ENCODE measurements around a stretch of chr4.

DNA sequence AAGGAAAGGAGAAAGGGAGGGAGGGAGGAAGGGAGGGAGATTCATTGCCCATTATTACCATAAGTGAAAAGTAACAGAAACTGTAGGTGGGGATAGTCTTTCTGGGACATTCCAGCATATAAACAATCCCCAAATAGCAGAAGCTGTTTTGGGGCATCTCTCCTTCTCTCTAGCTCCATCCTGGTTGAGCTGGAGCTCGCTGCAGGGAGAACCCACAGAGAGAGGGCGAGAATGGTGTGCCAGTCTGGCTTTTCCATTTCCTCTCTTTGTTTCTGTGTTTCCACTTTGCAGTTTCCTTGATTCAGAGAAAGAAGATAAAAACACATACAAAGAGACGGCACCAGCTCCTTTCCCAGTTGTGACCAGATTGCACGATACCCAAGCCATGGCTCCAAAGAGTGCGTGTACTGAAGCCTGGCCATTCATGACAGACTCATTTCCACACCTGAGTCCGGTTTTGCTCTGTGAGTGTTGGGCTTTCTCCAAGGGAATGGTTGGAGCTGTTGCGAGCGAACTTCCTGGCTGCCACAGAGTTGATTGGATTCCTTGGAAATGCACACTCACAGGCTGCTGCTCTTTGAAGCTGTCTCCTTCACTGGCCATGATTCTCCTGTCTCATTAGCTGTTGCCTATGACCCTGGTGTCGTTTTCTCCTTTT is 44.1 kb upstream of the BBS12 start:
- PRO-cap, result no peak

GRCh38 chr4:122827906-122828375 is 1.3 kb downstream of the FGF2 start:
- PRO-cap, result bidirectional peak, plus-strand start at chr4:122828250, minus-strand start at chr4:122828056

GRCh38 chr4:123303932-123305129 is 92.3 kb upstream of the SPRY1 start:
- PRO-cap, result no peak

GRCh38 chr4:123400029-123400454 is 3.4 kb downstream of the SPRY1 start:
- PRO-cap, result no peak

DNA sequence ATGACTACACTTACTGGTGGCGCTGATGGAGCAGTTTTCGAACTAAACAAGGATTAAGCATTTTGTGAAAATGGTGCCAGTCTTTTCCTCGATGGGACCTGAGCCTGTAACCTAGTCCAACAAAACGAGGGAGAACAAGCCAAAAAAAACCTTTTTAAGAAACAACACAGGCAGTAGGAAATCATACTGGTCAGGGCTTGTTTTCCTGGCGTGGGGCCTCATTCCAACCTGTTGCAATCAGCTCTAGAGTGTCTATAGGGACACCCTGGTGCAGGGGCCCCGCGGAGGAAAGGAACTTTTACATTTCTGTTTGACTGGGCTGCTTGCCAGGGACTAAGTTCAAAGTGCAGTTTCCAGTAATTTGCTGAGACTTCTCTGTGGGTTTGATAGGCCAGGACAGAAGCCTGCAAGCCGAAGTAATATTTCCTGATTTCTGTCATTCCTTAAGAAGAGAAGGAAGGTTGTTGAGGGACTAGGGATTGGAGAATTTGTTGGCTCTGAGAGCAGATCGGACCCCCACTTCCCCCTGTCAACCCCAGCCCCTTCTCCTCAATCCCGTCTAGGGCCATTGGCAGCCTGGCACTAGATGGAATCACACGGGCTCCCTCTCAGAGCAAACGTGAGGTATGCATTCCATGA is 158.9 kb downstream of the SPRY1 start:
- PRO-cap, result no peak

GRCh38 chr4:123744903-123745189 is 348.3 kb downstream of the SPRY1 start:
- PRO-cap, result no peak

DNA sequence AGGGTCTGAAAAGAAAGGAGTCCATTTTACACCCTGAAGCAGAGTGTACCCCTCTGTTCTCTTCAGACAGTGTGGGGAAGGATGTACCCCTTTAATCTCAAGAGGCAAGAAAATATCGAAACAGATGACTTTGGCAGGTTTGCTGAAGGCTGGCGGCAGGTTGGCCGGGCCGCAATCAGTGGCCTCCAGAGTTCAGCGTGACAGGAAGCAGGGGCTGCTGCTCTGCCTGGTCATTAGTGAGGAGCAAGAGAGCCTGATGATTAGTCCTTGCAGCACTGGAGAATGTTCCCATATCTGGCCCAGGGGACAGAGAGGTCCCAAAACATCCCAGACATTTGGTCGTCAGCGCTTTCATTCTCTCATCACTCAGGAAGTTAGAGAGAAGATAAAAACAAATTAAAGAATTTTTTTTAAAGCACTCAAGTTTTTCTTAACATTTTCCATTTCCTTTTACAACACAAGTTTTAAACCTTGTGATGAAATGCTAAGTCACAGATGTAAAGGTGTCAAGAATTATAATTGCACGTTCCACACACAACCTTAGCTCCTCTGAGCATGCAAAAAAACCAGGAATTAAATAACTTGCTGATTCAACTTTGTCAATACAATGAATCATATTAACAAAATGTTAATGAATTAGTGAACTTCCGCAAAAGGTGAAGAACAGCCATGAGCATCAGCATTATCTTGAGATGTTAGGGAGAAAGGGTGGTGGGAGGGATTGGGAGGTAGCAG is 352.9 kb downstream of the SPRY1 start:
- PRO-cap, result no peak

DNA sequence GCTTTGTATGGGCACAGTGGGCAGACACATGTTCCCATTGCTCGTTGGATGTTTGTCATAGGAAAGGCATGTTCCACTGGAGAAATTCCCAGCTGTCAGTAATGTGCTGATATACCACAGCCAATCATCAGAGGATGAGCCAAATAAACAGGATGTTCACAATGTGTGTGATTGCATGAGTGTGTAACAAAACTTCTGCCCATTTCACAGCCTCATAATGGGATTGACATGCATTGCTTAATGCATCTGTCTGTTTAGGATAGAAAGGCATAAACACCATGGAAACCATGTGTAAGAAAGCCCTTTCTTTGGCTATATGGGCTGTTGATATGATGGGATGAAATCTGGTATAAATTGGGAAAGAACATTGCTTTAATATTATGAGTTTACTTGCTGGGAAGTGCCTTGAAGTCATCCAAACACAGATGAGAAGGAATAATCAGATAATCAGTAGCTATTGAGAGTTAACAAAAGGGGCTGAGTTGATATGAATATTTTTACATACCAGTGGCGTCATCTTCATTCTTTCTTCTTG is 436.2 kb downstream of the SPRY1 start:
- PRO-cap, result no peak

- PRO-cap, result no peak
These were observed 631.6 kb downstream of the SPRY1 start for GRCh38 chr4:124028207-124028648.

- PRO-cap, result no peak
These were observed 122.1 kb upstream of the FAT4 start for GRCh38 chr4:125192681-125192996.

DNA sequence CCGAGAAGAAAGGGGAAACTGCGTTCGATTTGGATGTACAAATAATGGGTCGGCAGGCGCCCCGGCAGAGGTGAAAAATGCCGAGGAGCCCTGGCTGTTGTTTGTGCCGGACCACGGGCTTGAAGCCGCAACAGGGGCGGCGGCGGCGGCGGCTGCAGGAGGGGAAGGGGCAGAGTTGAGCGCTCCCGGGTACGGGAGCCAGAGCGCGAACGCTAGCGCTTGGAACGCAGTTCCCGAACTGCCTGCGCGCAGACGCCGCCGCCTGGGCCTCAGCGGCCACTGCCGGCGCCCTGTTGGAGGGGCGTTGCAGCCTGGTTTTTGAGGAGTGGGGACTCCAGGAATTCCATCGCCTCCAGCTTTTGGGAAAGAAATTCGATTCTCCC is 754 bp downstream of the FAT4 start:
- PRO-cap, result no peak

- PRO-cap, result no peak
These were observed 2.2 kb downstream of the FAT4 start for GRCh38 chr4:125316877-125317336.

- PRO-cap, result no peak
These were observed 675.9 kb upstream of the INTU start for GRCh38 chr4:126956653-126957407.

- PRO-cap, result unidirectional peak, plus-strand start at chr4:128060789
These were observed 588 bp upstream of the LARP1B start for GRCh38 chr4:128060559-128060889.

DNA sequence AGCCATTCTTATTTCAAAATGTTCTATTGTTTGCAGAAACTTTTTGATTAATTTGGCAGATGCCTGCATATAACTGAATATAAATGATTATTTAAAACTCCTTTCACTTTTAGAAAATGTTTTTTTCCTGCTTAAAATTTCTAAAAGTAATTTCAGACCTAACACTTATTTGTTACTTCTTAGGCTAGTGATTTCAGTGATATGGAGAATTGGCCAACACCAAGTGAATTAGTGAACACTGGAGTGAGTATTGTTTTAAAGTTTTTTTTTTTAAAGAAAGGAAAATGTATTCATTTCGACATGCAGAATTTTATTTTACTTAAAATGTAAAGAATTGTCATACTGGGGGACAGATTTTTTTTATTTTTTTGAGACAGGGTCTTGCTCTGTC is 13.6 kb downstream of the LARP1B start:
- PRO-cap, result no peak

DNA sequence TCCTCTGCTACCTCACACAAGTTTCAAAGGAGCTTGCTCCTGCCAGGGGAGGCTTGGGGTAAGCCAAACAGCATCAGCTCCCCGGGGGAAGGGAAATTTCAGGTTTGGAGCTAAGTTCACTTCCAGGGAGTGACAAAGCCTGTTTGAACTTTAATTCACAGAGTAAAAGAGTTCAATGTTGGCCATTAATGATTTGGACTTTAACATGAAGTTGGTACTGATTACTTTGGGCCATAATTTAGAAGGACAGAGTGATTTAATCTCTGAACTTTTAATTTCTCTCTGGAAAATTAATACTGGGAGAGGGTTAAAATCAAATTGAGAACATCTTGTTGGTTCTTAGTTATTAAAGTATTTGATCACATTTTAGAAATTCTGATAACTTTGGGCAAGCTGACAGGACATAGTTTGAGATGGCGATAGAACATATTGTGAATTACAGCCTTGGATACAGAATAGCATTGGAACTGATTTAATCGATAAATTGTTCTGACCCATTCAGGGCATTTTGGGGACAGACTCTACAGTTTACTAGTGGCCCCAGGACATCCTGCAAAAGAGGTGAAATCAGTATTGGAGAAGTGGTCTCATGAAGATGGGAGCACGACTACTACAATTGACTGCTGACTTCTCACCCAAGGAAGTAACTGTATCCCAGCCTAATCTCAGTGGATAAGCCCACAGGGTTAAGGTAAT is 5.0 kb upstream of the PGRMC2 start:
- PRO-cap, result no peak

- PRO-cap, result no peak
These were observed 107.1 kb upstream of the PGRMC2 start for GRCh38 chr4:128394849-128395050.

- PRO-cap, result no peak
These were observed 182.3 kb upstream of the PGRMC2 start for GRCh38 chr4:128469745-128470466.

- PRO-cap, result no peak
These were observed 32.7 kb upstream of the JADE1 start for GRCh38 chr4:128776632-128777280.

GRCh38 chr4:128844484-128845523 is 35.3 kb downstream of the JADE1 start:
- PRO-cap, result unidirectional peak, minus-strand start at chr4:128844696

All from trachea (tissue), 1 donor.